ENCODE data around the gene UBE2Q1.

DNA sequence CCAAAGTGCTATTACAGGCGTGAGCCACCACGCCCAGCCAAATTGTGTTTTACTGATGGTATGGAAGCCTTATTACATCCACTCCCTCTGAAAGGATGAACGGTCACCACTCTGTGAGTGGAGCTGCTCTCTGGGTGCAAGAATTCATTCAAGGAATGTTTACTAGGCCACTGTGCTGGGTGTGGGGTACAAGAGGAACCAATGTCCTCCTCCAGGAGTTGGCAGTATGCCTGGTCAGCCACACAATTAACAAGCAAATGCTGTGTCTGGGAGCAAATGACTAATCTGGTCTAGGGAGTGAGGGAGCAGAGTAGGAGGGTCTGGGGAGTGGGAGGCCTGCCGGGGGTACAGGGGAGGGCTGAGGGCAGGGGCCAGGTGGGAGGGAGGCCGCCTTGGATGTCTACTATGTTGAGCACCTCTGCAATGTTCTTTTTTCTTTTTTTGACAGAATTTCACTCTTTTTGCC, 27.2 kb upstream of the TDRD10 start:
- RRBS, result no CpG with 5 or more reads among the region's 5 CpGs

- RRBS, result 1% methylated on average over 25 of the region's 110 CpGs
These were observed at the start of gene UBE2Q1 for GRCh38 chr1:154558066-154559167. UBE2Q1 (minus strand) TSS chr1:154558662.

DNA sequence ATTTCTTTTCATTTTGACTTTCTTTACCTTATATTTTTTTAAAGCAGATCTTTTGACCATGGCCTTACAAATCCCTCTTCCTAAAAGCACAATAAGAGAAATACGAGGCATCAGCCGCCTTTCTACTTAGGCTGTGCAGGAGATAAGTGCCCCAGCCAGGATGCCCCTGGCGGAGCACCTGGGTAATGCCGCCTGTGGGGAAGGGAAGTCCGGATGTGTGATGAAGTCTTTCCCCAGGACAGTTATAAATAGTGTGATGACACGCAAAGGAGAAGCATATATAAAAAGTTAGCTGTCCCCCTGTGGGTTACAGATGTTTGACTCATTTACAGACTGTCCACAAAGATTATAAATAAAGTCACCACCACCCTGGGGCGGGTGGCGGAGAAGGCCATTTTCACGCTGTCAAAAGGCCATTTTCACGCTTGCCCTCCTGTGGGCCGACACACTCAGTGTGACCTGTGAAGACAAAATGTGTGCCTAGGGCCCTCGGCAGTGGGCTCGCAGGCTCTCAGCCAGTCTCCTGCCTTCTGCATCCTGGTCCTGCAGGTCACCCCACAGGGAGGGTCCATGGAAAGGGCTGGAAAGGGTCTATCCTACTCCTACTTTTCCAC, 6.3 kb downstream of the KCNN3 start:
- RRBS, result no CpG with 5 or more reads among the region's 13 CpGs

GRCh38 chr1:154937132-154938089, 892 bp upstream of the PMVK start:
- RRBS, result 10% methylated on average over 2 of the region's 34 CpGs

DNA sequence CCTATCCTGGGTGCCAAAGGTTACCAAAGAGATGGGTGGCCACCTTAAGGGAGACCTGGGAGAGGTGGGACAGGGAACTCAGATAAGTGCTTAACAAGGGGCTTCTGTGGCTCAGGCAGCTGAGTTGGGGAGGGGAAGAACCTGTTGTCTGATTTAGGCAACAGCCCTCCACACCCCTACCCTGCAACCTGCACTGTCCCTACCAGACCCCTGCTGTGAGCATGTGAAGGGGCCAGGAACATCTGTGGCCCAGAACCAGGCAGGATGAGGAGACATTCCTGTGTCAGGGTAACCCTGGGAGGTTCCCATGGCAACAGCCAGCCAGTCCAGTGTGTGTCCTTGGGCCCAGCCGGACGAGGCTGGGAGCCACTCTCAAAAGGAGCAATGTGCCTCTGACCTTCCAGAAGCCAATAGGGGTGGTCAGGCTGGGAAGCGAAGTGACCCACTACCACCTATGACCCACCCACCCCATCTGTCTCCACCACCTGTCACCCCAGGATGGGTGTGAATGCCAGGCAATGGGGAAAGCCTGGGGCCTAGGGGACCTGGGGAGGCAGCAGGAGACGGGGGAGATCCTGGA, 4.8 kb upstream of the PMVK start:
- RRBS, result no CpG with 5 or more reads among the region's 4 CpGs

GRCh38 chr1:154956947-154957482, 1.1 kb upstream of the PBXIP1 start:
- RRBS, result no CpG with 5 or more reads among the region's 9 CpGs

DNA sequence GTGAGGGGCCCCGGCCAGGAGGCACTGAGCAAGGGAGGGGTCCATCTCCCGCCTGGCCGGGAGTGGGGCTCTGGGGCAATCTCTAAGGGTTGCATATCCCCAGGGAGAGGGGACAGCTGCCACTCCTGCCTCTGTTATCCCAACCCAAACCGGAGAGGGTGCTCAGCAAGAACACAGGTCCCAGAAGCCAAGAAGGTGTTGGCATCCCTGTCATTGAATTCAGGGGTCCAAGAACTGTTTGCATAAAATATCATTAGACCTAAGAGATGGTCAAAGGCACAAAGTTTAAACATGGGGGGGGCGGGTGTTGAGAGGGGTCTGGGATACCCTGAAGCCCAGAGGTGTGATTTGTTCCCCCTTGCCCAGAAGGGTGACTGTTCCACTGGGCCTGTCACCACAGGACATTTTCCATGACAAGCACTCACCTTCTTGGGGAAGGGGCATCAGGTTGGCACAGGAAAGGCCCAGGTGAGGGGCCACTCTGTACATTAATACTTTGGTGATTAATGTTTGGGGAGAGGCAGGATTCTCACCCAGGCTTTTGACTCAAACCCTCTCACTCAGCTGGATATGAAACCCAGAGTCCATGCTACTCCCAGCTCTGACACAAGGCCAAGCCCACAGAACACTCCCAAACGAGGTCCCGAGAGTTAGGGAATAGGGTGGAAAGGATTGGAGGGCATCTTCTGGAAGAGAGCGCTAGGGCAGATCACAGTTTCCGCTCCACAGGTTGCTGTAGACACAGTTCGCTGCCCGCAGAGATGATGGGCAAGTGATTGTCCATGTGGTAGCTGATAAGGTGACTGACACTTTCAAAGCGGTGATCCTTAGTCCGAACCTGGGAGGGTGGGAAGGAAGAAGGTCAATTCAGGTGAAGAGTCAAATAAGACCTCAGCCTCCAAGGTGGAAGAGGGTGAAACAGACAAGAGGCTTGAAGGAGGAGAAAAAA, 1.8 kb upstream of the PYGO2 start:
- RRBS, result 41% methylated on average over 4 of the region's 13 CpGs

- RRBS, result 1% methylated on average over 18 of the region's 51 CpGs
These were observed 14.6 kb downstream of the ZBTB7B start for GRCh38 chr1:155016953-155017902.

- RRBS, result no CpG with 5 or more reads among the region's 7 CpGs
These were observed 785 bp downstream of the DCST1 start for GRCh38 chr1:155034445-155034772.

DNA sequence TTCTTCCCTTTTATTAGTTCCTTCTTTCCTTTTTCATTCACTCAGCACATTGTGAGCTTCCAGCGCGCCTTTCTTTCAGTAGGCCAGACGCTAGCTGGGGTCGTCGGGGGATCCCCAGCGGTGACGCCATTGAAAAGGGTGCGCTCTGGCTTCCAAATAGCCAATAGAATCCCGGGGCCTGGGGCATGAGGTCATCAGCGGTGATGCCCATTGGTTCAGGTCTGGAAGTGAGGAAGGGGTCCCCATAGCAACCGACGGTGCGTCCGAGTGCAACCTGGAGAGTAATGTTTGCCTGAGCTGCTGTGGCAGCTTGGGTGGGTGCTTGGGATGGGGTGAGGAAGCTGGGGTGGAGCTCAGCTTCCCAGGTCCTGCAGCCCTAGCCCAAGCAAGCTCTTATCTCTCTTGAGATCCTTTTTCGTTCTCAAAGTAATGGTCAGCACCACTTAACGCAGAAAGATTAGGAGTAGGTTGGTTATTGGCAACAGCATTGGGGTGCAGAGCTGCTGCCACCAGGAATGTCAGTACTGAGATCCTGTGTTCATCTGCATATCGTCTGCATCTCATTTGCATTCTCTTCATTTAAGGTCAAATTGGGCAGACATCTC, 6.8 kb upstream of the EFNA3 start:
- RRBS, result no CpG with 5 or more reads among the region's 17 CpGs

- RRBS, result no CpG with 5 or more reads among the region's 9 CpGs
These were observed 24.3 kb upstream of the EFNA1 start for GRCh38 chr1:155103357-155103789.

DNA sequence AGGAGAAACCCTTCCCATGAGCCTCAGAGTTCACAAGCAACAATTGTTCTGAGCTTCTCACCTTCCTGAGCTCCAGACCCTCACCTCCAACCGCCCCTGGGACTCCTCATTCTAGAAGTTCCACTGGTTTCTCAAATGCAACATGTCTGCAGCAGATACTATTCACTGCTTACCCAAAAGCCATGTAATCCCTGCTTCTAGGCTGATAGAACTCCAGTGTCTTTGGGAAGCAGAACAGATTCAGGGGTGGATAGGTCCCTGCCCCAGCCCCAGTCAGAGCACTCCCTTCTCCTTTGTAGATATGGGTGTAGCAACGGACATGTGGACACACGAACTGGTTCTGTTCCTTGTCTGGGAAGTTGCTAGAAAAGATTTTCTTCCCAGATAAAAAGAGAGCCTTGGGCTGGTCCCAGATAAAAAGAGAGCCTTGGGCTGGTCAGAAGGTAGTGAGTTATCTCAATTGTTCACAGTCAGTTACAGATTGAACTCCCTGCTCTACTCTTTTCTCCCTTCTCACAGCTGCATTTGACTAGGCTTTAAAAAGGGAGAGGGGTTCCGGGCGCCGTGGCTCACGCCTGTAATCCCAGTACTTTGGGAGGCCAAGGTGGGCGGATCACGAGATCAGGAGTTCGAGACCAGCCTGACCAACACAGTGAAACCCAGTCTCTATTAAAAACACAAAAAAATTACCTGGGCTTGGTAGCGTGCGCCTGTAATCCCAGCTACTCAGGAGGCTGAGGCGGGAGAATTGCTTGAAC, 7.4 kb upstream of the EFNA1 start:
- RRBS, result no CpG with 5 or more reads among the region's 13 CpGs

DNA sequence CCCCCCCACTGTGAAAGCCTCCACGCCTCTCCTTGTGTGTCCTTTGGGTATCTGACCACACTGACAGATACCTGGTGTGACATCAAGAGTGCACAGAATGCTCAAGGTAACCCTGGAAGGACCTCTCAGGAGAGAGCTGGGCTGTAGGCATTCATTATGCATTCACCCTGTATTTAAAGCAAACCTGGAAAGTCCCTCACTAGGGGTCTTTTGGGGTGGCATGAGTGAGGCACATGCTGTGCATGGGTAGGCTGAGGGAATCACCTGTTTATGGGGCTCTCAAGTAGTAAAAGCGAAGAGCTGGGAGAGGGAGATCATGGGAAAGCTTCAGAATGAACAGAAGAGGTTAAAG, 702 bp downstream of the EFNA1 start:
- RRBS, result no CpG with 5 or more reads among the region's 2 CpGs

DNA sequence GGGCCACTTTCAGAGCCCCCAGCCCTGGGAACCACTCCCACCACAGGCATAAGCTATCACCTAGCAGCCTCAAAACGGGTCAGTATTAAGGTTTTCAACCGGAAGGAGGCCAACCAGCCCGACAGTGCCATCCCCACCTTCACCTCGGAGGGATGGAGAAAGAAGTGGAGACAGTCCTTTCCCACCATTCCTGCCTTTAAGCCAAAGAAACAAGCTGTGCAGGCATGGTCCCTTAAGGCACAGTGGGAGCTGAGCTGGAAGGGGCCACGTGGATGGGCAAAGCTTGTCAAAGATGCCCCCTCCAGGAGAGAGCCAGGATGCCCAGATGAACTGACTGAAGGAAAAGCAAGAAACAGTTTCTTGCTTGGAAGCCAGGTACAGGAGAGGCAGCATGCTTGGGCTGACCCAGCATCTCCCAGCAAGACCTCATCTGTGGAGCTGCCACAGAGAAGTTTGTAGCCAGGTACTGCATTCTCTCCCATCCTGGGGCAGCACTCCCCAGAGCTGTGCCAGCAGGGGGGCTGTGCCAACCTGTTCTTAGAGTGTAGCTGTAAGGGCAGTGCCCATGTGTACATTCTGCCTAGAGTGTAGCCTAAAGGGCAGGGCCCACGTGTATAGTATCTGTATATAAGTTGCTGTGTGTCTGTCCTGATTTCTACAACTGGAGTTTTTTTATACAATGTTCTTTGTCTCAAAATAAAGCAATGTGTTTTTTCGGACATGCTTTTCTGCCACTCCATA, 1.3 kb upstream of the SLC50A1 start:
- RRBS, result no CpG with 5 or more reads among the region's 7 CpGs

DNA sequence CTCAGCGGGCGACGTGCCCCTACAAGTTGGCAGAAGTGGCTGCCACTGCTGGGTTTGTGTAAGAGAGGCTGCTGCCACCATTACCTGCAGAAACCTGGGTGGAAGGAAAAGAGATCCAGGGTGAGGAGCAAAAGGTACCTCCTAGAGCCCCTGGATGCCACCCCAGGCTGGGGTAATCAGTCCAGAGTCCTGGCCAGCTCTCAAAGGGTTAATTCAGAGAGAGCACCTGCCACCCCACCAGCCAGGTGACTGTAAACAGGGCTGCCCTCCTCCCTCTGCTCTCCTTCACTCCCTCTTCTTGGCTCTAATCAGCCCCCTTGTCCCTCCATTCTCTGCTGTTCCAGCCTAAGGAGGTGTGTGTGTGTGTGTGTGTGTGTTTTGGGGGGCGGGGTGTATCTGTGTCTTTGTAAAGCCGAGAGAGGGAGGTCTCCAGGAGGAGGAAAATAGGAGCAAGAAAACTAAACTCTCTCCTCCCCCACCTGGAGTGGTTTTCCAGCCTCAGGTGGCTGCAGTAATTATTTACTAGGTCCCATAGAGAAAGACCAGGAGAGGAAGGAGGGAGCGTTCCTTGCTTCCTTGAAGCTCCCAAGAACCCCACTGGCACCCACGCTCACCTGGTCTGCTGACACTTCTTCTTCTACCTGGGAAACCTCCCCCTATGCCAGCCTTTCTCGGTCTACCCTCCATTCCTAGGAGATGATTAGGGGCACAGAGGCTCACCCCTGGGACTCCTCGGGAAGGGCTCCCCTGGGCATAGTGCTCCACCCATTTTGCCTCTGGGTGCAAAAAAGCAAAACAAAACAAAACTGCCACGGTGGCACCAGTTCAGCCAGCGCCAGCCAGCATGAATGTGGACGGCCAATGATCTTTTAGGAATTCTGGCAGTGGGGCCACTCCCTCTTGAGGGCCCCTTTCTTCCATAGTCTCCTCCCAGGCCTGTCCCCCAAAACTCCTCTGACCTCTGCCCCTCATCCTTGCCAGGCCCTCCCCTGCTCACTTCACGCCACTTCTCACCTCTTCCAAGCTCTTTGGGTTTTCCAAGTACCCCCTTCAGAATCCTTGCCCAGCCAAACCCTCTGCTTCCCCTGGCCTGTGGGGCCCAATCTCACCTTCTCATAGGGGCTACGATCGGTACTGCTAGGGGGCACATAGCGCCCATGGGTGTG, 12.8 kb downstream of the TRIM46 start:
- RRBS, result no CpG with 5 or more reads among the region's 16 CpGs

GRCh38 chr1:155196882-155197796, 10.6 kb downstream of the THBS3 start:
- RRBS, result 85% methylated on average over 3 of the region's 23 CpGs

- RRBS, result no CpG with 5 or more reads among the region's 4 CpGs
These were observed 1.9 kb downstream of the MTX1 start for GRCh38 chr1:155210180-155211069.

DNA sequence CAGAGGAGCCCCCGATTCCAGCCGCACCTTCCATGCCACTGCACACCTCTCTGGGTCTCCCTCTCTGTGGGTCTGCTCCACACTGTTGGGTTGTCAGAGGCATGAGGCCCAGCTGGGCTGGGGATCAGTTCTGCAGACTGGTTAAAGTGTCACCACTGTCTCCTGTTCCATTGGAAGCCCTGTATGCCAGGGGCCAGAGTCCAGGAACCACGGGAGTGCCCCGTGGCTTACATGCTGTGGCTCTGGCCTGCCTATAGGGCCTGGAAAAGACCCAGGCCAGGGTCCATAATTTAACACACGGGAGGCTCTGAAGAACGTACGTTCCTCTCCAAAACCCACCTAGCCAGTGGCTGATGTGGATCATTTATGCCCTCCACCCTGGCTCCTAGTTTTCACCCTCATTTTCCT, 380 bp downstream of the PKLR start:
- RRBS, result no CpG with 5 or more reads among the region's 7 CpGs

GRCh38 chr1:155456571-155456999, 106.0 kb downstream of the ASH1L start:
- RRBS, result no CpG with 5 or more reads among the region's 2 CpGs

GRCh38 chr1:155561815-155562090, 850 bp downstream of the ASH1L start:
- RRBS, result no CpG with 5 or more reads among the region's 8 CpGs